Stomach (tissue), 7 donors: ENCODE measurements around the gene C7orf31.

GRCh38 chr7:23490018-23490733 lies 19.9 kb upstream of the IGF2BP3 start:
- PRO-cap, result bidirectional peak, plus-strand start at chr7:23490540, minus-strand start at chr7:23490411
- RAMPAGE, long total RNA, 5 experiments, result no peak in any of the 5 experiments
- RRBS, result 27% methylated on average over 3 of the region's 33 CpGs

GRCh38 chr7:24623537-24624262 lies 50.4 kb downstream of the PALS2 start:
- PRO-cap, result no peak
- RAMPAGE, long total RNA, 5 experiments, result start-site peak on the plus strand in 1 of 5 experiments, at chr7:24623660-24624343 at its widest, 7 reads per replicate
- RRBS, result no CpG with 5 or more reads among the region's 4 CpGs

DNA sequence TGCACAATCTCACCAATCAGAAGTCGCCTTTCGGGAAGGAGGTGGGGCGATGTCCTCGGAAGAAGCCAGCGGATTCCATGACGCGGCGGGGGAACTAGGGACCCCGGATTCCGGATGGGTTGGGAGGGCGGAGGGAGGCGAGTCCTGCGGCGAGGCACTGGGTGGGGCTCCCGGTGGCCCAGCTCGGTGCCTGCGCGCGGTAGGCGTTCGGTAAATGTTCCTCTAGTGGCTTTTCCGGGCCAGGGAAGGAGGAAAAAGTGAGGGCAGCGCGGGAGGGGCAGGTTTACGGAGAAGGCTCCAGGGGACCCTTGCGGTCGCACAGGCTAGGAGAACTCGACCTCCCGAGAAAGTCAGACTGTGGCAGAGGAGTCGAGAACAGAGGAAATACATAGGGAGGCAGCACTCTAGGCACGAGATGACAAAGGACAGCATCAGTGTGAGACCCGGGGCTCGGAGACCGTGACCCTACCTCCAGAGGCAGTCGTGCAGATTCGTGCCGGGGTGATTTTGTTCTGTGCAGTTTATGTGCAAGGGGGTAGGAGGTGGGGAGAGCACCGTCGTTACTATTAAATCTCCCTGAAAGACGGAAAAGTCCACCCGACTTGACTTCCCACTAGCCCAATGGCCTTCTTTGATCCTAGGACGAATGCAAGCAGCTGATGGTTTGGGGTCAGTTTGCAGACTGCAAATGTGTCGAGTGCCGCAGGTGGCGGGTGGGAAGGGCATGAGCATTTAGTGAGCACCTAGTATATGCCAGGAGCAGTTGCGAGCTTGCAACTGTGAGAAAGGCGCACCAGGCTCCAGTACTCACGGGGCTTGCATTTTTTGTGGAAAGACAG lies 534 bp upstream of the OSBPL3 start:
- PRO-cap, result bidirectional peak, plus-strand start at position 106 of the sequence, minus-strand start outside the sequence
- RAMPAGE, long total RNA, 5 experiments, result no peak in any of the 5 experiments
- RRBS, result 2% methylated on average over 19 of the region's 48 CpGs

- PRO-cap, result no peak
- RAMPAGE, long total RNA, 5 experiments, result no peak in any of the 5 experiments
- RRBS, result no CpG with 5 or more reads among the region's 8 CpGs
These were observed 5.7 kb downstream of the CYCS start for GRCh38 chr7:25119331-25119854.

GRCh38 chr7:25179516-25180868 lies at the start of gene C7orf31:
Gene C7orf31 (minus strand): TSS chr7:25180354.
- PRO-cap, result bidirectional peak, plus-strand start at chr7:25180091, minus-strand start at chr7:25180087; bidirectional peak, plus-strand start at chr7:25180499, minus-strand start at chr7:25180354
- RAMPAGE, long total RNA, 5 experiments, result start-site peak on the minus strand in 4 of 5 experiments, at chr7:25179711-25180384 at its widest, 5 to 24 reads per replicate
- RRBS, result 2% methylated on average over 28 of the region's 86 CpGs

DNA sequence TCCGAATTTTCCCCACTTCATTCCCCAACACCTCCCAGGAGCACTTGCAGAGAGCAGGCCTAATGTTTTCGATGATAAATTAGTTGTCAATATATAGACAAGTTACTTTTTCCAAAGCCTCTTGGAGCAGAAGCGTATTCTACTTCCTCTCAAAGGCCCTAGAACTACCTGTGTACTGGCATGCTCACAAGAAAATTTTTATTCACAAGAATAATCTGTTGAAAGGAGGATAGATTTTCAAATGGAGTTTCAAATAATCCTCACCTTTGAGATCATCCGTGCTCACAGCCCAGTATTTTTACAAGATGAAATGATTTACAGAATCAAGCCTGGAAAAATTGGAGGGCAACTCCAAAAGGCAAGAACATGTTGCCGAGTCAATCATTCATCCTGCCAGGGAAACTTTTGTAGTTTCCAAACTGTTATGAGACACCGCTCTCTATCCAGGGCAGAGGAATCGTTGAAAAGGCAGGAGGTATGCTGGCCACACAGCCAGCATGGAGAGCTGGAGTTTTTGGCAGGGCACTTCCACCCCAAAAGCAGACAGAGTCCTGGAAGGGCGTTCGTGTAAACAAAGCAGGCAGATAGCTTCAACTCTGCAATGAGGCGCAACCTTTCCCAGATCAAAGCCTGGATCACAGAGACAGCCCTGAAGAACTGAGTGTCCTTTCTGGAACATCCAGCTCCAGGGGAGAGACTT lies 434.3 kb upstream of the NPVF start:
- PRO-cap, result no peak
- RAMPAGE, long total RNA, 5 experiments, result start-site peak on the minus strand in 1 of 5 experiments, centred at position 466 of the sequence, 17 reads per replicate
- RRBS, result no CpG with 5 or more reads among the region's 10 CpGs

DNA sequence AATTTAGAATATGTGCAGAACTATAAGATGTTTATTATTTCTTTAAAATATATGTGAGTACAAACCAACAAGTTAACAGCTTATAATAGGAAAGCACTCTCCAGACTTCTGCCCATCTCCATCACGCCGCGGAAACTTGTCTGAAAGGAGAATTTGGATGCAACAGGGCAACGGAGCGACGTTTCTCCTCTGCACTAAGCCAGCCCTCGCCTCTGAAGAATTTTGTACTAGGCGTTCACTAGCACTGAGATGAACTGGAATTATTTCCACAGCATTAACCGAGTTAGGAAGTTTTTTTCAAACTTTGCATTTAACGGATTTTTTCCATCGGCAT lies 296.0 kb upstream of the NFE2L3 start:
- PRO-cap, result unidirectional peak, minus-strand start at position 214 of the sequence
- RAMPAGE, long total RNA, 5 experiments, result no peak in any of the 5 experiments
- RRBS, result no CpG with 5 or more reads among the region's 11 CpGs

GRCh38 chr7:25860250-25861025 lies 291.6 kb upstream of the NFE2L3 start:
- PRO-cap, result no peak
- RAMPAGE, long total RNA, 5 experiments, result no peak in any of the 5 experiments
- RRBS, result 14% methylated on average over 7 of the region's 32 CpGs

GRCh38 chr7:25862510-25863115 lies 289.4 kb upstream of the NFE2L3 start:
- PRO-cap, result no peak
- RAMPAGE, long total RNA, 5 experiments, result no peak in any of the 5 experiments
- RRBS, result 3% methylated on average over 5 of the region's 35 CpGs

DNA sequence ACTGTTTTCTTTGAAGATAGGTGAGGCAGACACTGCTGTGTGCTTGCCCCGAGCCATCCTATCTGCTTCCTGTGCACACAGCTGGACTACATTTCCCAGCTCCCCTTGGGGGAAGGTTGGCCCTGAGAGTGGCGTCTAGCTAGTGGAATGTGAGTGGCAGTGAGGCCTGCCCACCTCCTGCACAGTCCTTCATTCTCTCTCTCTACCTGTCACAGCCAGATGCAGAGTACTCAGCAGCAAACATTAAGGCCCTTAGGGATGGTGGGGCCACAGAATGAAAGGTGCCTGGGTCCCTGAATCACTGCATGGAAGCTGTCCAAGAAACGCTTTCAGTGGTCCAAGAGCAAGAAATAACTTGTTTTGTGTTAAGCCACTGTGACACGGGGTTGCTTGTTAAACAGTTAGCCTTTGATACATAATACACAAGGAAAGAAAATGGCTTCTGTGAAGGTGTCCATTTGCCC lies 257.7 kb upstream of the NFE2L3 start:
- PRO-cap, result no peak
- RAMPAGE, long total RNA, 5 experiments, result no peak in any of the 5 experiments
- RRBS, result no CpG with 5 or more reads among the region's 4 CpGs

- PRO-cap, result no peak
- RAMPAGE, long total RNA, 5 experiments, result no peak in any of the 5 experiments
- RRBS, result no CpG with 5 or more reads among the region's 4 CpGs
These were observed 254.6 kb upstream of the NFE2L3 start for GRCh38 chr7:25897504-25897788.

- PRO-cap, result no peak
- RAMPAGE, long total RNA, 5 experiments, result no peak in any of the 5 experiments
- RRBS, result no CpG with 5 or more reads among the region's 7 CpGs
These were observed 162.9 kb upstream of the NFE2L3 start for GRCh38 chr7:25988999-25989675.

DNA sequence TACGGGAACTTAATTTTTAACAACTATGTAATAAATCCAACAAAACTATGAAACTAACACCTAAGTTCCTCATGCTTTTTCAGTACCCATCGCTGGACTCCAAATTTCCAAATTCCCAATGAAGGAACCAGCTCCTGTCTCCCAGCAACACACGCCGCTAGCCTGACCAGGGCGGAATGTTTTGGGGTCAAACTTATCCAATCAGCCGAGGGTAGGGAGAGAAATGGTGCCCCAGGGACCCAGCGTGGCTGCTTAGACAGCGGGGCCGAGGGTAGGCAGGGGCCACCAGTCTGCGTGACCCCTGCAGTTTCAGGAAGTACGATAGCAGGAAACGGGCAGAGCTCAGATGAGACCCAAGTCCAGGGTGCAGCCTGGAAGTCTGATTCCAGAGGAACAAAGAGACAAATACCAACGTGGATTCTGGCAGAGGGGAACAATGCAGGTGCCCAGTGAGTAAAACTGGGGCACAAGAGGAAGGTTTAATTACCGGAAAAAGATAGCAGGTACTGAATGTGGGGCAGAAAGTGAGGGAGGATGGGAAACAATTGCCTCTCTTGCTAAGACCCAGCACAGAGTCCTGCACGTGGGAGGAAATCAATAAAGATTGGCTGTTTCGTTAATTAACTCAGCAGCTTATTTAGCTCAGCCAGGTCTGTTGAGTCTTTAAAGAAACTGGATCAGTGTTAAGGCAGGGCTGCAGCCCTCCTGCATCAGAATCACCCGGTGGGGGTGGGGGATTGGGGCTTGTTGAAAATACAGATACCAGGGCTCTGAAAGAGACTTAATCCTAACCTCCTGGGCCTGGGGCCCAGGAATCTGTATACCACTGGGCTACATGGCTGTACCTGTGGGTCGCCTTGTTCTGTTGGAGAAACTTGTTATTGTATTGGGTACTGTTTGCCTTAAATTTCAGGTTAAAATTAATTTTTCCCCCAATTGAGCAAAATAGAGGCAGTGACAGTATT lies 50.4 kb upstream of the NFE2L3 start:
- PRO-cap, result unidirectional peak, plus-strand start at position 382 of the sequence
- RAMPAGE, long total RNA, 5 experiments, result no peak in any of the 5 experiments
- RRBS, result no CpG with 5 or more reads among the region's 18 CpGs

DNA sequence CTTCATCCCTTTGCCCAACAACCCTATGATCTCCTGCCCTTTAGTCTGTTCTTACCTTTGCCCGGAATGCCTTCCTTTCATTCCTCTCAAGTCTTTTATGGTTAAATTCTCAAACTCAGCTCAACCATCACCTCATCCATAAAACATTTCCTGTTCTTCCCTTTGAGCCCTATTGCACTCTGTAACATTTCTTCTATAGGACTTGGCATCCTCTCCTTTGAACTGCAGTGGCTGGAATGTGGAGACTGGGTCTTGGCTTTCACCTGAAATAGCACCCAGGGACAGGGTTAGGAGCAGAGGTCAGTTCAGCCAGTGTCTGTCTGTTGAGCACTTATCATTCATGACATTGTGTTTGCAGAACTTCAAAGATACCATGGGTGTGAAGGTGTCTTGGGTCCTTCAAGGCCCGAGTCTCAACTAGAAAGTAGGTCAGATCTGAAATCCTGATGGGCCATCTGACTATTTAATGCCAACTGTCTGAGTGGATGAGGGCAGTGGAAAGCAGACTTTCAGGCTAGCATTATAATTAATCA lies 7.3 kb downstream of the NFE2L3 start:
- PRO-cap, result no peak
- RAMPAGE, long total RNA, 5 experiments, result no peak in any of the 5 experiments
- RRBS, result no CpG with 5 or more reads among the region's 2 CpGs

DNA sequence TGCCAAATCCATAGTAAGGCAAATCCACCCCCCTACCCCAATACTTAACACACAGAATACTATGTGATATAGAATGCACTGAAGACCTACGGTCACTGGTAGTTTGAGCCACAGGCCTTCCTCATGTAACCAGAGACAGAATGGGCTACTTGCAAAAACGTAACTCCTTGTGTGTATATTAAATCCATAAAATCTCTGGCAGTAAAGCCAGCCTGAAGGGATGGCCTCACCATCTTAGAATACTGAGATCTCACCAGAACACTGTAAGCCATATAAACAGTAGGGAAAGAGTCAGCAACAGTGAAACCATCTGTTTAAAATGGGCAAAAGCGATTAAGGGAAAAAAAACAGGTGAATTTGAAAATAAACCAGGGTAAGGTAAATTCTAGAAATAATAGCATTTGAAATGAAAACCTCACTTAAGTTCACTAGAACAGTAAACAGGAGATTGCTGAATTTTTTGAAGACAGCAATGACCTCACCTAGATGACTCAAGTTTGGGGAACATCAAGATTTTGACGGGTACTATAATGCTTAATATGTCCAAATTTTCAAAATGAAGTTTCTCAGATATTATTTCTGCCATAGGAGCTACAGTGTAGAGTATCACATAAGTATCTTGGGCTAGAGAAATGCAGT lies 14.0 kb downstream of the HNRNPA2B1 start:
- PRO-cap, result no peak
- RAMPAGE, long total RNA, 5 experiments, result no peak in any of the 5 experiments
- RRBS, result no CpG with 5 or more reads among the region's 4 CpGs

GRCh38 chr7:26307058-26307715 lies 15.5 kb downstream of the SNX10 start:
- PRO-cap, result unidirectional peak, minus-strand start at chr7:26307256
- RAMPAGE, long total RNA, 5 experiments, result no peak in any of the 5 experiments
- RRBS, result no CpG with 5 or more reads among the region's 8 CpGs

GRCh38 chr7:26360680-26361101 lies 69.0 kb downstream of the SNX10 start:
- PRO-cap, result no peak
- RAMPAGE, long total RNA, 5 experiments, result no peak in any of the 5 experiments
- RRBS, result no CpG with 5 or more reads among the region's 3 CpGs

- PRO-cap, result no peak
- RAMPAGE, long total RNA, 5 experiments, result no peak in any of the 5 experiments
- RRBS, result no CpG with 5 or more reads among the region's 14 CpGs
These were observed 226.3 kb downstream of the SKAP2 start for GRCh38 chr7:26638066-26638455.

DNA sequence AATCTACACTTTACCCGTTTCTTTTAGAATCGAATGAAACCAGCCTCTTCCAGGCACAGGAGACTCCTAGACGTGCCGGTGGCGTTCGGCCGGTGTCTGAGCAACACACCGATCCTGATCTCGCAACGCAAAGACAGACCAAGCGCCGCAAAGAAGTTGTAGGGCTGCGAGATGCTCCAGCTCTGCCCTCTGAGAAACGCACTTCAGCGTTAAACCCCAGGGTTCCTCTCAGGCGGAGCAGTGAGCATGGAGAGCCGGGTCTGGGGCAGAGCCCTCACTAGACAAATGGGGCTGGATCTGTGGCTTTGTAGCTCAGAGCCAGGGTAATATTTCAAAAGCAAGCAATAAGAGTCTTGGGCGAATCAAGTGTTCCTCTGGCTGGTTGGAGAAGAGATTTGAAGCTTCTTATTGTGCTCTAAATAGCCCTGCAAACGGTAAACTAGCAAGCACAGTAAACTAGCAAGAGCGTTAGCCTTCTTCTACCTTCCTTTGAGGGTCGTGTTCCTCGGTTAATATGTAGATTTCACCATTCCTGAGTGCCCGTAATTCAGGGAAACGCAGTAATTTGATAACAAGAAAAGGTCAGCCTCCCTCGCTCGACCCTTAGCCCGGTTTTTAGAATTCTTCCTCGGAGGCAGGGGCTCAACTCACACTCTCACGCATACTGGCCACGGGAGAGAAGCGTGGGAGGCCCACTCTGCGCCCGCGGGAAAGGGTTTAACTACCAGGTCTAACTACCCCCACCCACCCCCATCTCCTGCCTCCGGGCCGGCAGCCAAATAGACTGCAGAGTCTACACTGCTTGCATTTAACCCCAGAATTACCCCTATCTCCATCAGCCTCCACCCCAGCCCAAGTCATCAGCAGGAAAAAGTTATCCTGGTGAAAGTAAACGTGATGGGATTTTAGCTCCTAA lies 6.7 kb downstream of the SKAP2 start:
- PRO-cap, result no peak
- RAMPAGE, long total RNA, 5 experiments, result start-site peak on the minus strand in 1 of 5 experiments, centred at position 234 of the sequence, 10 reads per replicate
- RRBS, result no CpG with 5 or more reads among the region's 37 CpGs

- PRO-cap, result unidirectional peak, plus-strand start at chr7:27100826; bidirectional peak, plus-strand start at chr7:27101023, minus-strand start at chr7:27100949; unidirectional peak, plus-strand start at chr7:27101023
- RAMPAGE, long total RNA, 5 experiments, result no peak in any of the 5 experiments
- RRBS, result no CpG with 5 or more reads among the region's 32 CpGs
These were observed 1.5 kb downstream of the HOXA2 start for GRCh38 chr7:27100567-27101879.